Measurements from ENCODE around the gene ZBTB37.

GRCh38 chr1:173822175-173822768 is 2.2 kb upstream of the DARS2 start:
- PRO-cap, result no peak

- PRO-cap, result no peak
Measured at GRCh38 chr1:173859323-173860439, 8.5 kb upstream of the ZBTB37 start.

DNA sequence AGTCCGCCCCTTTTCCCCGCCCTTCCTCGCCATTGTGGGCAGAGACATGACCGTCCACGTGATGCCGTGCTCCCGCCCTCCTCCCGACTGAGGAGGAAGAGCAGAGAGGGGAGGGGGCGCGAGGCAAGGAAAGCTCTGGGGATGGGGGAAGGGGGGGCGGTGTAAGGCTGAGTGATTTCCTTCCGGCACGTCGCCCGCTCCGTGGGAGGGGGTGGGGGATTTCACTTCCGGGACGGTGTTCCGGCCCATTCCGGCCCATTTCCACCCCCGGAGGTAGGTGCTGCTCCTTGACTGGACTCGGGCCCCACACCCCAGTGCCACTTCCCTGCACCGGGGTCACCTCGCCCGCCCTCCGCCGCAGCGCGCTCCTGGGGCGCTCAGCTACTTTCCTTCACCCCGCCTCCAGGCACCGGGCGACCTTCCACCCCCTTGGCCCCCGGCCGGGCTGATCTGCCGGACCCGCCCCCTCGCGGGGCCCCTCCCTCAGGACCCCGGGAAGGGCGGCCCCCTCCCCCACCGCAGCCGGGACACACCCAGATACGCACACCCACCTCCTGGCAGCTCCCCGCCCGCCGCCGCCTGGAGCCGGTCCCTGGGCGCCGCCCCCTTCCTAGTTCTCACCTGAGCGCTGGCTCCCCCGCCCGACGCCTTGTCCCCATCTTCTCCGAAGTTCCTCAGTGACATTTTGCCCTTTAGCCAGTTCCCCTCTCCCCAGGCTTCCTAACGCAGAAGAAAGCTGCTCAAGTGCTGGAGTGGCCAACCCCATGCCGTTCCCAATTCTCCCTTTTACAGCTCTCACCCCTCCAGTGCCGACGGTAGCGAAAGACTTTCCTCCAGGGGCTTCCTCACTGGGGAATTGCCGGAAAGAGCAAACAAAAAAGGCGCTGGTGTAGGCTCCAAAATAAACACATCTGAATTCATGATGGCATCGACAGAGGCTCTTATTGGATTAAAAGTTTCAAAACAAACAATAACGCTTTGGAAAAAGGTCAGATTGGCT is at the start of gene ZBTB37:
TSS of gene ZBTB37 (plus strand) at position 248 of the 1,000 bp plus-strand sequence.
- PRO-cap, result bidirectional peak, plus-strand start at position 103 of the sequence, minus-strand start outside the sequence; bidirectional peak, plus-strand start at position 307 of the sequence, minus-strand start at position 300 of the sequence

- PRO-cap, result no peak
Measured at GRCh38 chr1:173970286-173970938, 51.7 kb downstream of the RC3H1 start.

- PRO-cap, result no peak
Measured at GRCh38 chr1:174158737-174159042, 630 bp upstream of the RABGAP1L start.

- PRO-cap, result no peak
Measured at GRCh38 chr1:174618532-174619214, 170.9 kb downstream of the GPR52 start.

DNA sequence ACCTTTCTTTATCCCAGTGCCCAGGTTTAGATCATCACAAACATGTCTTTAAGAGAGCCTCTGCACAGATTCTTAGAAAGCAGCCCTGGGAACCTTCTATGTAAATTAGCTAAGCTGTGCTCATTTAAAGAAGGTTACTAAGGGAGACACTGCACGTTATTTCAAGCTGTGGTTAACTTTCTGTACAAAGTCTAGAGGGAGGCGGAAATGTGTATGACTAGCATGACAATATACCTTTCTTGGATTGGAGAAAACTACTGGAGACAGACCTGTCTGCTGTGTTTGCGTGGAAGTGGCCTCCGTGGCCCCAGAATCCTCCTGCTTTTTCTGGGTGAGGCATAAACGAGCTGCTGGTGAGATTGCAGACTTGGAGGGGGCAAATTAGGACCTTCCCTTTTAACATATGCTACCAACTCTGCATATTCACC is 50.6 kb downstream of the KIAA0040 start:
- PRO-cap, result no peak

DNA sequence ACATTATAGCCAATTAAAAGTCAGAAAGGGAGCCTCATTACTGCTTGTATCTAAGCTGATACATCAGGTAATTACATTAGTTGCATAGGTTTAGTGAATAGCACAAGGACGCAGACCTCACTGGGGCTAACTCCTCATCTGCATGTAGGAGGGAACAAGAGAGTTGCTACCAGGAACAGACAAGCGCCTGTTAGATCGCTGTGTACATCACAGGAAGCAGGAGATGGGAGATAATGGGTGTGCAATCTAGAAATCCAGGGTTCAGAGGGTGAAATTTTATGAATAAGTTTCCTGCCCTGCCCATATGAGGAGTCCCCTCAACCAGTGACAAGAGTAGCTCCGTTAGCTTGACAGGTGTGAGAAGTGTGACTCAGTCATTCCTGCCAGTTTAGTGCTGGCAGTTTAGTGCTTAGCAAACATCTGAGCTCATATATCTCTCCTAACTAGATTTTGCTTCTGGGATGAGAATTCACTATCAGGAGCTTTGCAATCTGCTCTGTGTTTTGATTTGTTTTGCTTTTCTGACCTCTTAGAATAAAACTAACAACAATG is 96.8 kb upstream of the TNR start:
- PRO-cap, result no peak

- PRO-cap, result no peak
Measured at GRCh38 chr1:175969464-175969999, 226.1 kb upstream of the TNR start.

- PRO-cap, result no peak
Measured at GRCh38 chr1:176007102-176007447, 200.0 kb downstream of the COP1 start.

DNA sequence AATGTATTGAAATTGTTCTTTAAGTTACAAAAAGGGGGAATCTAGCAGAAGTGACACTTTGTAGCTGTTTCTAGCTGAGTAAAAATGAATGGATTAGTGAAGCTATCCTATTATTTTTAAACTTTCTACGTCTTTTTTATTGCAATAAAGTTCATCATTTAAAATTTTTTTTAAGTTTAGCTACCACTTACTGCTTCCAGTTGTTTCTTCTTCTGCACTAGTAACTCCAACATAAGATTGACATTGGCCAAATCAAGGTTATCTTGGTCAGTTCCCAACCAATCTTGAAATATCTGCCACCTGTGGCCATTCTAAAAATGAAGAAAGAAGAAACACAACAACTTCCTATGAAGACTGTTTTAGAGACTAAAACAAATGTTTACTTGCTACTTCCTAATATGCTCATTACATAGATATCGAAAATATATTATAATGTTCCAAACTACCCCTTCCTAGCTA is 44.4 kb downstream of the COP1 start:
- PRO-cap, result no peak

GRCh38 chr1:177209486-177209798 is 38.7 kb downstream of the BRINP2 start:
- PRO-cap, result no peak

DNA sequence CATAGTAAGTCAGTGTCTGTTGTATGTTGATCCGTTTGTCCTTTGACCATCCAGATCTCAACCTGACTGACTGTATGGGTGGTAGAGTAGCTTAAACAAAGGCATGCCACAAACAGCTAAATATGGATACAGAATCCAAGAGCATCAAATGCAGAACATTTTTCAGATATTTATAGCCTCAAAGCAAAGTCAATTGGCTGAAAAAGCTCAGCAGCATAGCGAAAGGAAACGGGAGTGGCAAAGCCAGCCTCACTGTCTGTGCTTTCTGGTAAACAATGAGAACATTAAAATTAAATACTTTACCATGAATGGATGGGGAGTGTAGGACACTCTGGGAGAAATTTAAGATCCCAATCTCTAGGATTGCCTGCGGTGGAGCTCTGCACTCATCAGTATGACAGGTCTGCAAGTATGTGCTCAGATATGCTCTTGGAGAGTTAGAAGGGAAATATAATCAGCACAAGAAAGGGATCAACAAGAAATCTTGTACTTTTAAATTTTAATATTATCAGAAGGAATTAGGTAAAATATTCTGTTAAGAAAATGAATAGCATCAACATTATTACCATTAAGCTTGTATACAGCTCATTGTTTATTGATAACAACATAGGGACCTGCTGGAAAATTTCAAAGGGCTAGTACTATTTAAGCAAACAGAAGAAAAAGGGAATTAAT is 4.4 kb downstream of the RASAL2 start:
- PRO-cap, result no peak

- PRO-cap, result no peak
Measured at GRCh38 chr1:178102330-178102636, 8.4 kb downstream of the RASAL2 start.

- PRO-cap, result no peak
Measured at GRCh38 chr1:178192514-178193154, 98.7 kb downstream of the RASAL2 start.

GRCh38 chr1:178344269-178345167 is 152.2 kb downstream of the CLEC20A start:
- PRO-cap, result no peak

DNA sequence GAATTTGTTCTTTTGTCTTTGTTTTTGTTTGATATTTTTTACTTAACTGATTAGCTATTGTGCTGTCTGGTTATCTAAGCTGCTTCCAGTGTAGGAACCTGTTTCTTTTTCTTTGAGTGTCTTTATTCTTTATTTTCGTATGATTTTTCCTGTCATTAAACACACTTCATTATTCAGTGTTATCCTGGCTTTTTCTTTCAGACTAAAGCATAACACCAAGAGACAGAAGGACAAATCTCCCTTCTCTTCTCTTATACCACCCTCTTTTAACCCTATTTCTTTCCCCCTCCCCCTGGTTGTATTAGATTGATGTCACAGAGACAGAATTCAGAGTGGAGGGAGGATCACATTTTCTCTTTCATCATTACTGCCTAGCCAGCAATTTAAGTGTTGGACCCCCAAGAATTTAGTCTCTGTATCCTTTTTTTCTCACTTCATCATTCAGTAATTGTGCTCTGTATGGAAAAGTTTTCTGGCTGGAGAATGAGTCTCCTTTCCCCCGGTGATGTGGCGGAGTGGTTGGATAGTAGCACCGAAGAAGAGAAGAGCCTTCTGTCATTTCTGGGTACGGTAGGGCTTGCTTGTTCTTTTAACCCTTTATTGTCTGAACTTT is 124.9 kb downstream of the CLEC20A start:
- PRO-cap, result no peak

DNA sequence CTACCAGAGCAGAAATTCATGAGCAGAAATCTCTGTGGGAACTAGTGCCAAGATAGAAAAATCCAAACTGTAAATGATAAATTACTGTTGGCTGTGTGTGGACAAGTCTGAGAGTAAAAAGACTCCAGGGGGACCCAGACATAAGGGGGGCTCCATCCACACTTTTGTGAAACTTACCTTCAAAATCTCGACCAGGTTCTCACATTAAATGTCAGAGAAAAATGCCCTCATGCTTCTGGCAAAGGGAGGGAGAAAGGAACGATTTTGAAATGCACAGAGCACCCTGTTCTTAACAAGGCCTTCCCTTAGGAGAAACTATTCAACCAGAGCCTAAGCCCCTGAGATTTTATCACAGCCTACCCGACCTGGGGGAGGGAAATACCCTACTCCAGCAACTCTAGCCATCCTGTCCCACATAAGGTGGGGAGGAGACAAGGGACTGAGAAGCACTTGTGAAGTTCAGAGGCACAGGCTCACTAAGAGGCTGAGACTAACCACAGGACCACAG is 86.6 kb downstream of the TEX35 start:
- PRO-cap, result no peak

GRCh38 chr1:178862193-178862998 is 8.5 kb downstream of the ANGPTL1 start:
- PRO-cap, result no peak

GRCh38 chr1:178945727-178946510 is 75.0 kb upstream of the ANGPTL1 start:
- PRO-cap, result no peak